Smooth muscle cell (in vitro differentiated cells): Measurements from ENCODE around the gene CRK.

- RAMPAGE, long total RNA, result no peak
Measured at GRCh38 chr17:1029302-1029745, 32.4 kb downstream of the TIMM22 start.

DNA sequence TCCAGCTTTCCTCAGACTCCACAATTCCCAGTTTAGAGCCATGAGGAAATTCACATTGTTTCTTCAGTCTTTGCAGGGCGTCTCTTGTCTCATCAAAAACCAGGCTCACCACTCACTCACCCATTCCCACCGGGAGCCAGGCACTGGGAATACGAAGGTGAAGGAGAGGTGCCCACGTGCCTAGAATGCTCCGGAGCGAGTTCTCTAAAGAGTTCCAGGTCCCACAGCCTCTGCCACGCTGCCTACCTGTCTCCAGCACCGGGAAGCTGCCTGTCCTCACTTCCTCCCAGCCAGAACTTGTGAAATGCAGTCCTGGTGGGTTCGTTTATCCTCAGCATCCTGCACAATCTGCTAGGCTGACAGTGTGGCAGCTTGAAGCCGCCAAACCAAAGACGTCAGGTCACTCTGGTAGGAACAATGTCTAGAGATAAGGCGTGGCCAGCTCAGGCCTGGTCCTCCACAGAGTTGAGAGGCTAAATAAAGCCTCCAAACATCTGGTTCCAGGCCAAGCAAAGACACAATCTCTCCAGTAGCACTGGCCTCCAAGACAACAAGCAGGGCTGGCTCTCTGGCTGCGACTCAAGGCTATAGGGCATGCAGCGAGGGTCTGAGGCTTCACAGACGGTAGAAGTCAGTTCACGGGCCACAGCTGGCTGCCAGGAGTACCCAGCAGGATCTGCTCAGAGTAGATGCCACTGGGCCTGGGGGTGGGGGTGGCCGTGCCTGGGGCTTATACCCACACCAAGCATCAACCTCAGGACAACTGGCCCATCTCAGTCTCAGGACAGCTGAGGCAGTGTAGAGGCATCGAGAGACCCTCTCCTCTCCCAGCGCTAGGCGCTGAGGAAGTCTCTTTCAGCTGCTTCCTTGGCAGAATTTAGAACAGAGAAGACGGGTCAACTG, 75.6 kb downstream of the ABR start:
- RAMPAGE, long total RNA, result no peak

- RAMPAGE, long total RNA, result no peak
Measured at GRCh38 chr17:1109996-1110521, 69.7 kb downstream of the ABR start.

GRCh38 chr17:1143525-1143866, 36.3 kb downstream of the ABR start:
- RAMPAGE, long total RNA, result no peak

DNA sequence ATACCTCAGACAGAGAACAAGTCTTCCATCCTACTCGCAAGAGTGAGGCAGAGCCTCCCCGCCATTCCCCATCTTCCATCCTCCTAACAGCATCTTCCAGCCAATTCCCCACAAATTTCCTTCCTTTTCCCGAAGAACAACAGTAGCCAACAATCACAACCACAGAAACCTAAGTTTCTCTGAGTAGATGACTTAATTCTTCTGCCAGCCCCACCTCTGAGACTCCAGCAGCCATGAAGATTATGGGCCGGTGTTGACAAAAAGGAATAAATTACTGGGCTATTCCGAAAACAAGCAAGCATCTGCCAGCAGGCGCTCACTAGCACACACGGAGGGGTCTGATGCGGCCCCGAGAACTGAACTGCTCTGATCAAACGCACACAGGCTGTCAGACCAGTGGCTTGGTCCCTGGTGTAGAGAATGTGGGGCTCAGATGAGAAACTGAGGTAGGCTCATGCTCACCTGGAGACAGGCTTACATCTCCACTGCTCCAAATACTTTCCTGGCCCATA, 5.7 kb downstream of the ABR start:
- RAMPAGE, long total RNA, result no peak

DNA sequence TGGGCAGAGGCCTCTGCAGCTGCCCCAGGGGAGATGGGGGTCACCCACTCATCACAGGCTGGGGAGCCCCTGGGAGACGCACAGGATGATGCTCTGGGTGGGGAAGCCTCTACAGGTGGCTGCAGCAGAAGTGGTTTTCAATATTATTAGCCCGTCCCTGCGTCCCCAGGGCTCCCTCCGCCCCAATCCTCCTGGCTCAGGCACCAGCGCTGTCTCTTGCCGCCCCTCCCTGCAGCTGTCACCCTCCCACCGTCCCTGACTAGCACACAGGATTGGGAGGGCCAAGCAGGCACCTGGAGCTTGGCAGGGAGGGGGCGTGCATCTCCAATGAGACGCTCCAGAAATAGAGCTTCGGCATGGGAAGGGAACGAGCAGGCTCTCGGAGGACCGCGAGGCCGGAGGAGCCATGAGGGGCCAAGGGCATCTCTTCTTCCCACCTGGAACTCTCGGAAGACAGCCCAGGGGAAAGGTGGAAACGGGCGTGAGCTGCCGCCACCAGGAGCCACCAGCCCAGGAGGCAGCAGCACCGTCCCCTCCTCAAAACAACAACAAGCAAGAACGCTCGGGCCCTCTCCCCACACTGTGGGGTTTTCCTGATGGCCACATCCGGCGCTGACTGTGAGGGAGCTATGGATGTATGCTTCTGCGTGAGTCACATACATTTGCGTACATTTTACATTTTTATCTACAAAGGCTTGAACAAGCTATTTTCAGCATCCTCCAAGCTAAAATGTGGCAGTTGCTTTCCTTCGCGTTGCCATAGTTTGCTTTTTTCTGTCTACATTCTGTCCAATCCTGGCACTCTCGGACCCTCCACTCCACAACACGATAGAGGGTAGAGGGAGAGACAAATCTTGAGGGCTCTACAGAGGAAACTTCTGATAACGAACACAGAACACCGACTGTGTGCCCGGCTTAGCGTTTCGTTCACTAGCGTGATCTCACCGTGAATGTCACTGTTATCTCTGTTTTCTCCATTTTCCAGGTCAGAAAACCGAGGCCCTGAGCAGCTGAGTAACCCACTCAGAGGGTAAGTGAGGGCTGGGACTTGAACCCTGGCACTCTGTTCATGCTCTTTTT, 1.8 kb upstream of the ABR start:
- RAMPAGE, long total RNA, result no peak

DNA sequence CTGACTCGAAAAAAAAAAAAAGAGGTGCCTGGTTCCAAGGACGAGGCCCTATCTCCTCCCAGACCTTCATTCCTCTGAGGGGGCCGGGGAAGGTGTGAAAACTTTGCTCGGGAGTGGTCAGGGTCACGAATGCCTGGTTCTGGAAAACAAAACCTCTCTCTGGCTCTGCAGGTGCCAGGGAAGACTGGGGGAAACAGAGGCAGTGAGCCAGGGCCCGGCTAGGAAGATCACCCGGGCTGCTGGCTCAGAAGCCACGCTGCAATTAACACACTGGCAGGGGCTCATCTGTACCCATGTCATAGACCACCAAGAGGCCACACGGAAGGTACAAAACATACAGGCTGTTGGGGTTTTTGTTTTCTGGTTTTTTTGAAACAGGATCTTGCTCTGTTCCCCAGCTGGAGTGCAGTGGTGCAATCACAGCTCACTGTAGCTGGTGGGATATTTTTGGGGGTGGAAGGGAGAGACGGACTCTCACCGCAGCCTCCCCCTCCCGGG, 19.3 kb upstream of the ABR start:
- RAMPAGE, long total RNA, result no peak

- RAMPAGE, long total RNA, result no peak
Measured at GRCh38 chr17:1353786-1354333, 46.2 kb downstream of the YWHAE start.

GRCh38 chr17:1454569-1455059, 1.4 kb downstream of the CRK start:
- RAMPAGE, long total RNA, result no peak

DNA sequence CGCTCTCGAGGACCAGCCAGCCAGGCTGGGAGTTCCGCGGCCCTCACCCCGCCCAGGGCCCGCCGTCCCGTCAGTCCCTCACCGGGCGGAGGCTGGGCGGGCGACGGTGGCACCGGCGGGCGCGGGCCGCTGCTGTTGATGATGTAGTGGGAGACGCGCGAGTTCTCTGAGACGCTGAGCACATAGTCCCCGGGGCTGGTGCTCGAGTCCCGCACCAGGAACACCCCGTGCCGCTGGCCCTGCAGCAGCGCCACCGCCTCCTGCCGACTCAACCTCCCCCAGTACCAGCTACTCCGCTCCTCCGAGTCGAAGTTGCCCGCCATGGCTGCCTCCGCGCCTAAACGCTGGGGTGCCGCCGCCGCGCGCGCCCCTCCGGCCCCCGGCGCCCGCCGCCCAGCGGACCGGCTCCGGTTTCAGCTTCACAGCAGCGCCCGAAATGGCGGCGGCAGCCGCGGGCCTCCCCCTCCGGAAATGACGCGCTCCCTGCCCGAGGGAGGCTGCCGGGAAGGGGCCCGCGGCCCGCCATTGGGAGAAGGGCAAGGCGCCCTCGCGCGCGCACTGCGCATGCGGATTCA, at the start of gene CRK:
TSS of gene CRK (minus strand) at position 438 of the 575 bp plus-strand sequence.
- RAMPAGE, long total RNA, result no peak

DNA sequence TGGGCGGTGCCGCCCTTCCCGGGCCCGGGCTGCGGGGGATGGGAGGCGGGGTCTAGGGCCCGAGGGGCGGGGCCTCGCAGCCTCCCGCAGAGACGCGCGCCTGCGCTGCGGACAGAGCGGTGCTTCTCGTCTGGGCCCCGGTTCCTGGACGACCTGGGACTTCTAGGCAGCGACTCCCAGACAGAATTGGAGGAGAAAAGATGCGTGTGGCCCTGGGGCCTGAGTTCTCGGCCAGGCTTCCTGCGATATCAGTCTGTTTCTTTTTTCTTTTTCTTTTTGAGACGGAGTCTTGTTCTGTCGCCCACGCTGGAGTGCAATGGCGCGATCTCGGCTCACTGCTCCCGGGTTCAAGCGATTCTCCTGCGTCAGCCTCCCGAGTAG, 328 bp upstream of the CRK start:
- RAMPAGE, long total RNA, result no peak

- RAMPAGE, long total RNA, result no peak
Measured at GRCh38 chr17:1461158-1461644, 5.2 kb upstream of the CRK start.

GRCh38 chr17:1484409-1485657, 7.7 kb downstream of the MYO1C start:
- RAMPAGE, long total RNA, result no peak

GRCh38 chr17:1509502-1509877, 6.9 kb downstream of the INPP5K start:
- RAMPAGE, long total RNA, result no peak

GRCh38 chr17:1545199-1545945, 17.2 kb downstream of the PITPNA start:
- RAMPAGE, long total RNA, result no peak

DNA sequence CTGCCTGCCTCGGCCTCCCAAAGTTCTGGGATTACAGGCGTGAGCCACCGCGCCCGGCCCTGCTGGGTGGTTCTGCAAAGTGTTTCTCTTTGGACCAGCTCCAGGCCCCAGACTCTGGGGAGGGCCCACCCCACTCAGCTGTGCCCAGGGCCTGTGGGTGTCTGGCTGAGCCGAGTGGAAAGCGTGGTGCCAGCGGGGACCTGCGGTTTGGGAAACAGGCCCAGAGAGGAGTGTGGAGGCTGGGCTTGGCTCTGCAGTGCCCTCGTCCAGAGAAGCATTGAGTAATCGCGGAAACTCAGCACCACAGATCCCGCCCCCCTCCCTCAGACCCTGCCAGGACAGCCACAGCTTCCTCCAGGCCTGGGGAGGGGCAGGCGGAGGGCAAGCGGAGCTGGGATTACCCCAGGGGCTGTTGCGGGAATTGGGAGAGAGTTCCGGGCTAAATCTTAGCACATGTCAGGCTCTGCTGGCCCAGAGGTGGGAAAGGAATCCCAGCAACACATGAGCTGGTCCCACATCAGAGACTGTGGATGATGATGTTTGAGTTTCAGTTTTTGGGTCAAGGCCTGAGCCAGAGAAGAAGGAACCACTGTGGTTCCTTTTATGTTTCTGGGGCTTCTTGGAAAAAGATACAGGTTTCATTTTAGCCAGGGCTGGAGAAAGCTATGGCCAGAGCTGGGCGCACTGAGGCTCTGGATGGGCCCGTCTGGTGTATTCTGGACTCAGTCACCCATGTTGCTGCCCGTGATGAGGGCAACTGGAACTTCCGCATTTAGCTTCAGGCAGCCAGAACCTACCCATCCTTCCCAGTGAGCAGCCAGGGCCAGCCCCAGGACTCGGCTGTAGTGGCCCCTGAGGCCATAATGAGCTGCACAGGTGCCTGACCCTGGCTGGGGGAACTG, 14.8 kb upstream of the PITPNA start:
- RAMPAGE, long total RNA, result no peak

DNA sequence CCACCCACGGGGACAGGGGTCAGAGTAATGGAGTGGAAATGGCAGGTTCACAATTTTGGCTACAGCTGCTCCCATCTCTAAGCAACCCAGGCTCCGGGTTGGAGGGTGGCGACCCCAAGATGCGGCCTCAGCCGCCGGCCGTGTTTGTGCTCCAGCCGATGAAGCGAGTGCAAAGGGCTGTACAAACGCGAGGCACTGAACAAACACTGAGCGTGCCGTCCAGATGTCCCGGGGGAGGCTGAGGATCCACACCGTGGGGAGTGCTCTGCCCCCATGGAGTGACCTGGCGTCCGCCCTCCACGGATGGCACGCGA, 22.2 kb downstream of the SLC43A2 start:
- RAMPAGE, long total RNA, result no peak

- RAMPAGE, long total RNA, result no peak
Measured at GRCh38 chr17:1625628-1626198, 2.9 kb downstream of the SLC43A2 start.

- RAMPAGE, long total RNA, result no peak
Measured at GRCh38 chr17:1634547-1635497, 6.2 kb upstream of the SLC43A2 start.

DNA sequence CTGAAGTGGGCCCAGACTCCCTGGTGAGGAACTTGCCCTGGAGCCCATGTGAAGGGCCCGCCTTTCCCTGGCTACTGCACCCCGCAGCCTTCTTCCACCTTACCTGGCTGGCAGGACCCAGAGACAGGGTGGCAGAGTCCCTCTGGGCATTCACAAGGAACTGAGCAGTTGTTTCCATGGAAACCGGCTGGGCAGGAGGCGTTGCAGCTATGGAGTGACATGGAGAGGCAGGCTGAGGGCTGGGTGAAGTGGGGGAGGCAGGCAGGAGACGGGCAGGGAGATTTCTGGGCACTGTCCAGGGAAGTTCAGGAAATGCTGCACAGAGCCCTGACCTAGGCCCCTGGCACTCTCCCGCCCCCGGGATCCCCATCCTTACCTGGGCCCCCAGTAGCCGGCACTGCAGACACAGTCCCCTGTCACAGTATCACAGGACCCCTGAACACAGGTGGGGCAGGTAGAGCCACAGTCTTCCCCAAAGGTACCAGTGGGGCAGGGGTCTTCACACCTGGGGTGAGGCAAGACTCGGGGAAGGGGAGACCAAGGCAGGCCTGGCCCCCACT, 5.9 kb downstream of the SCARF1 start:
- RAMPAGE, long total RNA, result no peak